Urinary bladder (tissue), 3 donors: Measurements from ENCODE around the genes MOB1B and ALB.

DNA sequence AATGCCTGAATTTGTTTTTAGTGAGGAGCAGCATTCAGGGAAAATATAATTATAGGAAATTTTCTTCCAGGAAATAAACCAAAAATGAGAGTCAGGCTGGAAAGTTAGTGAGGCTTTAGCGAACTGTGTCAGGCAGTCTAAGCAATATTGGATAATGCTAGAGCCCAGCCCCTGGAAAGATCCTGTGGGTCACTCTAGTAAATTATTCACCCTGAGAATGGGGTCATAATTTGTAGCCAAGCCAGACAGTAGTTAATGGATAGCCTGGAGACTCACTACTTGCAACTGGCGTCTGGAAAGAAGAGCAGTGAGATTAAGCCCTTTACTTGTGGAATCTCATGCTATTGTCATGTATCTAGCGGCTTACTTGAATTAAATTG is 48.2 kb downstream of the UGT2B11 start:
- PRO-cap, result no peak
- RAMPAGE, long total RNA, result no peak

- PRO-cap, result unidirectional peak, plus-strand start at chr4:69767233
- RAMPAGE, long total RNA, result no peak
Observed at GRCh38 chr4:69767147-69767508, 6.7 kb upstream of the SULT1B1 start.

- PRO-cap, result no peak
- RAMPAGE, long total RNA, result no peak
Observed at GRCh38 chr4:69825506-69825878, 34.5 kb downstream of the SULT1E1 start.

DNA sequence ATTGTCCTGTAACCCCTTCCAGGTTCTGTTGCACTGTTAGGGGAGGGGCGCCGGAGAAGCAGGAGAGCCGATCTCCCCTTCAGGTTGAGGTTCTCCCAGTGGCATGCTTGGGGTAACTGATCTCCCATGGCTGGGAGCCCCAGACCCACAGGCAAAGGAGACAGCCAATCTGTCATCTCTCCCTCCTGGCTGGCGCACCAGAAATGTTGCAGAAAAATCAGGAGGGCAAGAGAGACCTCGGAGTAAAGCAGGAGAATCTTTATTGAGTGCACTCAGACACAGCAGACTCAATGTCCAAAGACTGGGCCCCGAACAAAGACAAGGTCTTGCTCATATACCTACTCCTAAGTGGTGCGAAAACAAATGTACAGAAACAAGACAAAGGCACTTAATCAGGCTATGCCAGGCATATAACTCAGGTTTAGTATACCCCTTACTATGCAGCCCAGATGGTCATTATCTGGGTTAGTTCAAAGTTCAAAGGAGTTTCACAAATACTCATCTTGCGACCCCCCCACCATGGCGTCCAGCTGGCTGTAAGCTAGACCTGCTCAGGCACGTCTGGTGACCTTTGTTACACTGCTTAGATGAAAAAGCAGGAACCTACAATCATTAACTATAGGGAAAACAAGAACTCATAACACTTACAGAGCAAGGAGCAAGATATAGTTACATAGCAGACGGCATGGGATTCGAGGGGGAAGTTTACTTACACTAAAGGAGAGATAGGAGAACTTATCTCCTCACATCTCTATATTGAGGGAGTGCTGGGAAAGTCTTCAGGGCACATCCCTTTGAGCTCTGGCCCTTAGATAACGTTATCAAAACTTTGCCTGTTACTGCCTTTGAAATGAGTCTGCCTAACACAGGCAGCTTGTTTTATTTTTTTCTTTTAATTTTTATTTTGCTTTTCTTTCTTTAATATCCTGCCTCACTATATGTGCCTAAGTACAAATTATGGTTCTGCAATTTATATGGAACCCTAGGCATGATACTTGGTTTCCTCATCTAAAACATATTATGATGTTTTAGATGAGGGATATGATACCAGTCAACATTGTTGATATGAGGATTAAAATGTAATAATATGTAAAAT is 27.4 kb downstream of the SULT1E1 start:
- PRO-cap, result no peak
- RAMPAGE, long total RNA, result no peak

GRCh38 chr4:70901790-70902992 is at the start of gene MOB1B:
MOB1B (plus strand) TSS chr4:70902369.
- PRO-cap, result bidirectional peak, plus-strand start at chr4:70902369, minus-strand start at chr4:70902310; unidirectional peak, minus-strand start at chr4:70902635
- RAMPAGE, long total RNA, result no peak

- PRO-cap, result no peak
- RAMPAGE, long total RNA, result no peak
Observed at GRCh38 chr4:71260989-71261592, 74.0 kb downstream of the SLC4A4 start.

GRCh38 chr4:72567706-72568812 is 962 bp downstream of the ADAMTS3 start:
- PRO-cap, result unidirectional peak, plus-strand start at chr4:72568048; unidirectional peak, plus-strand start at chr4:72568092; bidirectional peak, plus-strand start at chr4:72568254, minus-strand start at chr4:72568179
- RAMPAGE, long total RNA, result no peak

DNA sequence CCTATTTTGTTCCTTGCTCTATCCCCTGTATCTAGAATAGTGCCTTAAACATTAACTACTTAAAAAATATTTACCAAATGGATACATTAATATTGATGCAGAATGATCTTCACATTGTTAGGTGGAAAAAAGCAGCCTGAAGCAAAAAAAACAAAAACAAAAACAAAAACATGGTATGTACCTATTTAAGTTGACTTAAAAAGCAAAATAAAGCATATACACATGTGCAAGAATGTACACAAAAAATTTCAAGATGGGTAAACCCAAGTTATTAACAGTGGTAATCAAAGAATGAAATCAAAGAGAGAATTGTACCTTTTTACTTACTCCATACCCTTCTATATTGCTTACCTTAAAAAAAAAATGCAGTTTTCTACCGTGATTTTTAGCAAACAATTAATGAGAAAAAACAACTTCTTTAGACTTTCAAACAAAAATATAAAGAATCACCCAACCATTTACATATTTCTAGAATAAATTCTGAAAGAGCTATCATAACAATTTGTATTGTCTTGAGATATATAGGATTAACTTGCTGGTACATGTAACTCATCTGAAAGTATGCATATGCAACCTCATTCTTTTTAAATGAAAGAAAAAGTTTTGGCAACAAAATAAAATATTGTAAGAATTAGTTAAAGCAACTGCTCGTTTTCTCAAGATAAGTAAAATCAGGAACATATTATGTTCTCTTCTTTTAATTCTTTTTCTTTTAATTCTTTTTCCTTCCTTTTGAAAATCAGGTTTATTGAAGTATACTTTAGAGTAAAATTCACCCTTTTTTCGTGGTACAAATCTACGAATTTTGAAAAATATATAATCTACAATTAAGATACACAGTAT is 66.2 kb downstream of the ANKRD17 start:
- PRO-cap, result no peak
- RAMPAGE, long total RNA, result no peak

DNA sequence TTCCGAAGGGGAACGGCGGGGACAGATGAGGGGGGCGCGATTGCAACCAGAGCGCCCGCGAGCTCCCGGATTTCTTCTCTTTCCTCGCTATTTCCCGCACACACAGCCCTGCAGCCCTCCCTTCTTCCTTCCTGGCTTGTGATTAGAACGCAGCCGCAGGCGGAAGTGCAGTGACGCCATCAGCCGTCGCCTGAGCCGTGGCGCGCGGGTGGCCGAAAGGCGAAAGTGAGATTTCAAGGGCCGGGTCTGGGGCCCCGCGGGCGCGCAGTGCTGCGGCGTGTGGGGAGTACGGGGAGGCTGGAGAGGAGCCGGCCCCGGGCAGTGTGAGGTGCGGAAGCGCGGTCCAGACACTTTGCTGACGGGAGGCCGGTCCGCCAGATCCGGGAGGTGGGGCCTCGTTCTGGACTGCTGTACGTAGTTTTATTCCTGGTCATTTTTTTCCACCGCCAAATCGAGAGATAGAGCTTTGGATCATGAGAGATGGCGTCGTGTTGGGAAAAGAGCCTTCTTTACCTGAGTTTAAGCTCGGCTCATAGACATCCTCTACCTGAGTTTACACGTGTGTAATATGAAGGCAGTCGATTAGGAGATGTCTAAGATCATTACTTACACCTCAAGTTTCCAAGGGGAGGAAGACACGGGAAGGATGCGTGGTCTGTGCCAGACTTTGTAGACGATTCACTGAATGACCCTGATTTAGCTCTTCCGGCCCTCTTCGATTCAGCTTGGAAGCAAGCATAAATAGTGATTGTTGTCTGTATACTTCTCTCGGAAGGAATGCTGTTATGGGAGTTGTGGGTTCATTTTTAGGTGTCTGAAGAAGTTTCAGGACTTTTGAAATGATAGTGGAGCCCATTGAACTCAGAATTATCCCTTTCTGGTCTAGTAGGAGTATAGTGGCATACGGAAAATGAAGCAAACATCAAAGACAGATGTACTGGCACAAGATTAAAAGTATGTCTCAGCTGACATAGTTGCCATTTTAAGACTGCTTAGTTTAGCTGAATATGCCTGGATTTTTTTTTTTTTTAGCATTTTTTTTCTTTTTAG is 726 bp upstream of the ANKRD17 start:
- PRO-cap, result bidirectional peak, plus-strand start at position 377 of the sequence, minus-strand start at position 138 of the sequence
- RAMPAGE, long total RNA, result no peak

GRCh38 chr4:73396972-73397536 is 7.0 kb upstream of the ALB start:
- PRO-cap, result no peak
- RAMPAGE, long total RNA, result no peak

GRCh38 chr4:73404178-73404614 is at the start of gene ALB:
ALB (plus strand) TSS chr4:73404287.
- PRO-cap, result no peak
- RAMPAGE, long total RNA, result no peak

GRCh38 chr4:73413243-73413742 is 9.2 kb downstream of the ALB start:
- PRO-cap, result no peak
- RAMPAGE, long total RNA, result no peak

- PRO-cap, result no peak
- RAMPAGE, long total RNA, result no peak
Observed at GRCh38 chr4:73520795-73521268, 39.3 kb downstream of the AFM start.

- PRO-cap, result no peak
- RAMPAGE, long total RNA, result no peak
Observed at GRCh38 chr4:73577341-73577828, 42.9 kb downstream of the RASSF6 start.

- PRO-cap, result no peak
- RAMPAGE, long total RNA, result no peak
Observed at GRCh38 chr4:73716186-73716585, 24.2 kb upstream of the CXCL8 start.

DNA sequence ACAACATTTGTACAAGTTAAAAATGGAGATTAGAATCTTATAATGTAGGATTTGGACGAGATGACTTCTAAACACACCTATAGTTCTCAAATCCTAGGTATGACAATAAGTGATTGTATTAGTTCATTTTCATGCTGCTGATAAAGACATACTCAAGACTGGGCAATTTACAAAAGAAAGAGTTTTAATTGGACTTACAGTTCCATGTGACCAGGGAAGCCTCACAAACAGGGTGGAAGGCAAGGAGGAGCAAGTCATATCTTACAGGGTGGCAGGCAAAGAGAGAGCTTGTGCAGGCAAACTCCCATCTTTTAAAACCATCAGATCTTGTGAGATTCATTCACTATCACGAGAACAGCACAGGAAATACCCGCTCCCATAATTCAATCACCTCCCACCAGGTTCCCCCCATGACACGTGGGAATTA is 19.6 kb upstream of the CXCL8 start:
- PRO-cap, result no peak
- RAMPAGE, long total RNA, result no peak

- PRO-cap, result no peak
- RAMPAGE, long total RNA, result no peak
Observed at GRCh38 chr4:73859832-73860118, 6.7 kb downstream of the PF4V1 start.

- PRO-cap, result no peak
- RAMPAGE, long total RNA, result no peak
Observed at GRCh38 chr4:74015945-74016398, 17.5 kb upstream of the CXCL5 start.

DNA sequence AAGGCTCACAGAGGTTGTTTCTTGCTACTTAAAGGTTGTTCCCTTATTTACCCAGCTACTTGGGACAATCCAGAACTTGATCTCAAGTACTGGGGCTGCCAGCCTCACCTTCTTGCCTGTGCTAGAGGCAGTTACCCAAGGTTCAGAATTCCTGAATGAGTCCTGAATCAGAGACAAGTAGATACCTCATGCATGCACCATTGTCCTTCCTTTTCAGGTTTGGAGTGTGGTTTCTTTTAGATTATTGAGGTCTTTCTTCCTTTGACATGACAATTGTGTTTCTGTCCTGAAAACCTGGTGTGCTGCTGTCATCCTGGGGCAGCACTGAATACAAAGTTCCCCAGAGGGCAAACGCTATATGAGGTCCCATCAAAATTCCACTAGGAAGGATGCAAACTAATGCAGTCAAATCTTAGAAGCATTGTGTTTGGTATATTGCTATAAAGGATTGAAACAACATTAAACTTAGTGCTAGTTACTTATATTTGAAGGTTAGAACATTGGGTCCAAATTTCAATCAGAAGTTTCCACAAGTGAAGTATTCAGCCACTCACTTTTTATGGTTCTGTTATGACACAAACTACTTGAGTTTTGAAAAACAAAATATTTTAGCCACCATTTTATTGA is 3.4 kb downstream of the CXCL2 start:
- PRO-cap, result no peak
- RAMPAGE, long total RNA, result no peak

DNA sequence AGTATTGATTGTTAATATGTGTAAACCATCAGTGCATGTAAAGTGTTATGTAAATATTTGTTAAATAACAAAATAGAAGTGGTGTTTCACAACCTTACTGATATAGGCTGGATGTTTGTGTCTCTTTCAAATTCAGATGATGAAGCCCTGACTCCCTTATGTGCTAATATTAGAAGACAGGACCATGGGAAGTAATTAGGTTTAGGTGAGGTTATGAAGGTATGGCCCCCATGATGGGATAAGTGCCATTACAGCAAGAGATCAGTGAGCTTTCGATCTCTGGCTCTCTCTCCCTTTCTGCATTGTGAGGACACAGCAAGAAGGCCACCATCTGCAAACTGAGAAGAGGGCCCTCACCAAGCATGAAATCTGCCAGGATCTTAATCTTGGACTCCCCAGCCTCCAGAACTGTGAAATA is 1.7 kb upstream of the CXCL2 start:
- PRO-cap, result no peak
- RAMPAGE, long total RNA, result no peak